ENCODE measurements around the gene ARHGAP24.

DNA sequence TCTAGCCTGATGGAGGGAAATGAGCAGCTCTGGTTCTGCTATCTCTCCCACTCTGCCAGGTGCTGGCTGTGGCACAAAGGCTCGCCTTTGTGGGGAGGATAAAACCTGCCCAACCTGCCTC is 36.3 kb downstream of the COQ2 start:
- PRO-cap, result no peak

GRCh38 chr4:83536677-83536838 is 650 bp downstream of the GPAT3 start:
- PRO-cap, result no peak

GRCh38 chr4:84495099-84495927 is 3.8 kb downstream of the NKX6-1 start:
- PRO-cap, result no peak

GRCh38 chr4:84501516-84502430 is 2.7 kb upstream of the NKX6-1 start:
- PRO-cap, result no peak

DNA sequence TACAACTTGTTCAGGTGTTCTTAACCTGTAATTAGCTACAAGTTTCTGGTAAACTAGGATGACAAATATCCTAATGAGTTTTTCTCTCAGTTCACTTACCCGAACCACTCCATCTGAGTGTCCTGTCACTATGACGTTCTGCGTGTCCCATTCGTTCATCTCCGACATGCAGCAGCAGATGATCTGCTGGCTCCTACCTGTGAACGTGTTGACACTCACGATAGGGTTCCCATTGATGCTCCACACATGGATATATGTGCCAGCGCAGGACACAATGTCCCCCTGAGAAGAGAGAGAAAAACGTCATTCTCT is 100.9 kb downstream of the CDS1 start:
- PRO-cap, result no peak

- PRO-cap, result no peak
These were observed 170.7 kb downstream of the CDS1 start for GRCh38 chr4:84753628-84754052.

DNA sequence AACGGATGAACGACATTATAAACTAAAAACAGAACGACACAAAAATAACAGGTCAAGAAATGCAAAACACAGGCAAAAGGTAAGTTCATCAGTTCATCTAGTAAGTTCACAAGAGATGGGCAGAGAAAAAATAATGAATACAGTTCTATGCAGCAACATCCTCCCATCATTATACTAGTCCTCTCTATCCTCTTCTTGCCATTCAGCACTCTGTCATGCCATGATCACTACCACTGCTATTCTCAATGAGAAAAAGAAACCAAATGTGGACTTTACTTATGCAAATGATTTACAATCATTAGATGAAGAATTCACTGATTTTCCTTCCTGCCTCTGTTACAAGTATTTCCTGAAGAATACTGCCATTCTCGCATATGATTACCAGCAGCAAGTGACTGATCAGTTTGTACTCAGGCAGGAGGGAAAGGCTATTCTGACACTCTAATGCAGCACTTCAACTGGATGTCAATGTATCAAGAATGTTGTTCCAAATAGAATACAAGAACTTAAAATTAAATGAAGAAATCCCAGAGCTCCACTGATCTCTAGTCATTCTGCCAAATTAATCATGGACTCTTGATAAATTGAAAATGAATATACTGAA is 50.3 kb downstream of the WDFY3 start:
- PRO-cap, result no peak

DNA sequence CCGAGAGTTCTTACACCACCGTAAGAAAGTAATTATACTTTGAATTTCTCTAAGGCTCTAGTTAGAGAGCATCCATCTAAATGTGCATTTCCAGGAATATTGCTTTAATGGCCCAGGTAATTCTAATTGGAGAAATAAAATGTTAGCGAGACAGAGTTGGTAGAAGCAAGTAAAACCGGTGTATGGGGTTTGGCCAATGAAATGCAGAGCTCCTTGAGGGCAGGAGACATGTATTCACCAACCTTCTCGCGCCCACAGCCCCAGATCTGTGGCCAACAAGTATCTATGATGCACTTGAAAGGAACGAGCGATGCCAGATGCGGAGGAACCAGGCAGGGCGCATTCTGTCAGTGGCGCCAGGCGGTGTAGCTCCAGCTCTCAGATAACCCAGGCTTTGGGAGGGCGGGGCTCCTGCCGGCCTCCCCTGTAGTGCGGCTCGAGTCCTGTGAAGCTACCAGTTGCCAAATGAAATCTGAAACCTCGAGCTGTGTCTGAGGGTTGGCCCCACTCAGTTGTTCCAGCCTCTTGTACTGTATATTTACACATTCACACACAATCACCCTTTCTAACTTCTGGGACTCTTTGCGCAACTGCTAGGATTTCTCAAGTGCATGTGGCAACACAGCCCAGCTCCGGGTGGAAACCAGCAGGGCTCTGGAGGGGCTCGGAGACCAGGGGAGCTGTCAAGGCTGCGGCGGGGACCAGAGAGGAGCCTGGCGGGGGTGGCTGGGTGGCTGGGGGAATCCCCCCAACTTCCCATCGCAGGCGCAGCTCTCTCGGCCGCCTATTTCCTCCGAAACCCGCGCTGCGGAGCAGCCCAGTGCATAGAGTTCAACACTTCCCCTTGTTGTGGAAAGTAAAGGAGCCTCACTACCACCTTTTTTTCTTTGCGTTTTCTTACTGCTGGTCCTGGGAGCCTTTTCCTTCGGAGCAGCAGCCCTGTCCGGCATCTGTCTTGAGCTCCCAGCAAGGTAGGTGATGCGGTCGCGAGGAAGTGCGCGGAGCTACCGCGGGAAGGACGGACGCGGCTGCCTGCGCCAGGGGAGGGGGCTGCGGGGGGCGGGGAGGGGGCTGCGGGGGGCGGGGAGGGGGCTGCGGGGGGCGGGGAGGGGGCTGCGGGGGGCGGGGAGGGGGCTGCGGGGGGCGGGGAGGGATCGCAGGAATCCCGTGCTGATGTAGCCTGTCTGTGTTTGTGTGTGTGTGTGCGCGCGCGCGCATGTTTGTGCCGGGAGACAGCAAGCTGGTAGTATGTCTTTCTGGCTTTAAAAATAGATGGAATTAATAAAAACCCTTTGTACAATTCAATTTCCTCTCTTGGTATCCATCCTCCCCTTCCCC is at the start of gene ARHGAP24:
Gene ARHGAP24, plus strand, starts transcription at position 562 of the 1,338 bp plus-strand sequence.
- PRO-cap, result bidirectional peak, plus-strand start at position 815 of the sequence, minus-strand start at position 795 of the sequence

DNA sequence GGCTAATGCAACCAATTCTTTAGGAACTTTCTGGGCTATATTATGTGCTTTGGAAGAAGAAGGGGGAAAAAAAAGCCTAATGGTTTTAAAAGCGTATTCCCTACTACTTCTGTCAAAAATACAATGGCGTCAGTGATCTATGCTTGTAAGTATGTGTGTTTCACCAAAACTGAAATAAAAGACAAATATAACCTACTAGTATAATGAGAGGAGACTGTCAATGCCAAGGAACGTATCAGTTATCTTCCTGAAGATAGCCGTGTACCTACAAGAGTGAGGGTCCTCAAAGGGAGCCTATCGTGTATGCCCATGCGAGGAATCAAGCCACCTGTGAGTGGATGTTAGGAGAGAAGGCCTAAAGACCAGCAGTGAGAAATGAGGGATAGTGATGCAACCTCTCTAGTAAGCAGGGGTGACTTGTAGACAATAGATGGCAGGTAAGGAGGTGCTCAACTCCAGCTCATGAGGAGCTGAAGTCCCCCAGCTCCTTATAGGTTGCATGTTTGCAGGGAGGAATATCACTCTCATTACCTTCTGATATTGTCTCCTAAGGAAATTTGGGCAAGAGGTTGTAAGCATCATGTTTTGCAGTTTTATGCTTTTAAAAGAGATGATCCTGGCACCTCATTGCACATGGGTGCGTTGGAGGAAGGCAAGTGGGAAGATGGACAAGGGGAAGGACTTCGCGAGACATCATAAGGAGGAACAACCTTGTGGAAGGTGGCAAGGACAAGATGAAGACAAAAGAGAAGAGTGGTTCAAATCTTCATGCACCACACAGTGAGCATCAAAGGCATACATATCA is 283.2 kb downstream of the ARHGAP24 start:
- PRO-cap, result no peak

GRCh38 chr4:85929904-85930348 is 429.9 kb downstream of the MAPK10 start:
- PRO-cap, result bidirectional peak, plus-strand start at chr4:85930060, minus-strand start at chr4:85930041

GRCh38 chr4:85932273-85932742 is 427.5 kb downstream of the MAPK10 start:
- PRO-cap, result no peak

DNA sequence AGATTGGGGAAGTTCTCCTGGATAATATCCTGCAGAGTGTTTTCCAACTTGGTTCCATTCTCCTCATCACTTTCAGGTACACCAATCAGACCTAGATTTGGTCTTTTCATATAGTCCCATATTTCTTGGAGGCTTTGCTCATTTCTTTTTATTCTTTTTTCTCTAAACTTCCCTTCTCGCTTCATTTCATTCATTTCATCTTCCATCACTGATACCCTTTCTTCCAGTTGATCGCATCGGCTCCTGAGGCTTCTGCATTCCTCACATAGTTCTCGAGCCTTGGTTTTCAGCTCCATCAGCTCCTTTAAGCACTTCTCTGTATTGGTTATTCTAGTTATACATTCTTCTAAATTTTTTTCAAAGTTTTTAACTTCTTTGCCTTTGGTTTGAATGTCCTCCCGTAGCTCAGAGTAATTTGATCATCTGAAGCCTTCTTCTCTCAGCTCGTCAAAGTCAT is 284.9 kb downstream of the MAPK10 start:
- PRO-cap, result no peak

- PRO-cap, result no peak
These were observed 1.4 kb downstream of the PTPN13 start for GRCh38 chr4:86595495-86595908.

- PRO-cap, result no peak
These were observed 86.5 kb downstream of the SLC10A6 start for GRCh38 chr4:86762557-86763113.

DNA sequence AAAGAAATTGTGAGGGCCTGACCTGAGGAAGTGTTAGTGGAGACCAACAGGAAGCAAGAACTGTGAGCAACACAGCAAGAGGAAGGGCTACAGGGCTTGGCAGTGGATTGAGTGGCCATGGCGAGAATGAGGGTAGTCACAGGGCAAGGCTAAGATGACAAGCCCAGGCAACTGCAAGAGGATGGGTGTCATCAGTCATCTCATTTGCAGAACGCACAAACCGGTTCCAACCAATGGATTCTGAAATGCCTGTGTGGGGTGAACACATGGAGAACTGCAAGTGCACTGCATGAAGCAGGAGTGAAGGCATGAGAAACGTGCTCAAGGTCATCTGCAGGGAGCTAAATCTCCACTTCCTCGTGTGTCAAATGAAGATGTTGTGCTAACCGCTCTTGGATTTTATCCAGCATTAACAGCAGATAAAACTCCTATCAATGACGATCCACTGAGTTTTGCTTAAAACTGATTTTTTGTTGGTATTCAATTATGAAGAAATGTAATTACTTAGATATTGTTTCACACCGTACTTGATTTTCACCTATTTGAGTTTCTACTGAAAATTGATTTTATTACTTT is 3.4 kb downstream of the SLC10A6 start:
- PRO-cap, result no peak

DNA sequence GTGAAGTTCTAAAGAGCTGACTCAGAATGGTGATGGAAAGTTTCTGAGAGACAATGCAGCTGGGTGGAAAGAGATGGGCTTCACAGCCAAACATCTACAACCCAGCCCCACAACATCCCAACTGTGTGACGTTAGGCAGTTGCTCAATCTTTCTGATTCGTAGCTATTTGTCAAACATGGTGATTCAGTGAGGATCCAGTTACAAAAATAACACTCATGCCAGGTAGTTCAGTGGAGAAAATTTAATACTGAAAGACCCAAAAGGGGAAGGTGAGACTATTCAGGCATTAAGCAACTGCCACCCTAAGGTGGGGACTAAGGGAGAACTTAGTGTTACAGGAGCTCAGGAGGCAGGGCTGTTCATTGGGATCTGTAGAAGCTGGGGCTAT is 6.9 kb upstream of the AFF1 start:
- PRO-cap, result no peak

- PRO-cap, result bidirectional peak, plus-strand start at chr4:86936358, minus-strand start at chr4:86936176; unidirectional peak, minus-strand start at chr4:86936513
These were observed 1.3 kb downstream of the AFF1 start for GRCh38 chr4:86936046-86936551.

GRCh38 chr4:86968233-86968856 is 33.5 kb downstream of the AFF1 start:
- PRO-cap, result no peak

DNA sequence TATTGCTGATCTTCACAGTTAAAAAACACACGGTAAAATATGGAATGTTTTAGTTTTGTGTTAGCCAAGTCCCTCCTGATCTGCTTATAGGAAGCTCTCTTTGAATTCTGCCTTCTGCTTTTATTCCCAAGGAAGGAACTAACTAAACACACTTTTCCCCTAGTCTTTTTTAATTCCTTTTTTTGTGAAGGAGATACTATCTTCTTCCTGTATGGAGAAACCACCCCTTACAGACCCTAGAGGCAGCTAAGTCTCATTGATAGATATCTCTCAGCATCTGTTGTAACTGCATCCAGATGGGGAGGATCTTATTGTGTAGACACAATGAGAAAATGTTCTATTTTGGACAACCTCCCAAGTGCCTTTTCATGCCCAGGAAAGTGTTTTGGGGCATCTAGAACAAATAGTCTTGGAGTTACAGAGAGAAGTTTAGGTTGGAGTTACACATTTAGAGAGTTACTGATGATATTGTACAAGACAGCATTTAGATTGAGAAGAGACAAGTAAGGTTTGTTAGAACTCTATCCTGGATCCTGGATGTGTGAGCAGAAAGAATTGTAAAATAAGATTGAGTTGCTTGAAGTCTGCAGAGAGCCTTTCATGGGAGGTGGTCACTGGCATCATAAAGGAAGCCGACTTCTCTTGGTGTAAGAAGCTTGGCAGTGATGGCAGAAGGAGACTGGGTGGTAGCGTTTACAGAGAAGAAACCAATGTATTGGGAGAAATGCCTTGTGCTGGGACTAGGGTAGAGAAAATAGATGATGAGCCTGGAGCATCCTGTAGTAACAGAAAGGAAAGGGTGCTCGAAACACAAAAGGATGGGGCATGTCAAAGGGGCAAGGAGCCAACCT is 64.6 kb downstream of the AFF1 start:
- PRO-cap, result no peak

DNA sequence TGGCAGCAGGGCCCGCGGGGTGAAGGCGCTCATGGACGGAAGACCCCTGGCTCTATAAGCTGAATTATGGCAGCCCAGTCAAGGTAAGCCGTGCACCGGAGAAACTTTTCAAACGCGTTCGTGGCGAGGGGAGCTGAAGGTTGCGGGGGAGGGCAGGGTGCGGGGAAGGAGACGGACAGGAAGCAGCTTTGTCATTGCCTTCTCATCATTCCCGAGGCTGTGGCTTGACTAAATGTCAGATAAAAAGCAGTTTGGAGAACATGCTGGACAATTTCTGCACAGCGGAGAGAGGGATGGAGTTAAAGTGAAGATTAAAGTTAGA is 72.5 kb downstream of the AFF1 start:
- PRO-cap, result bidirectional peak, plus-strand start at position 208 of the sequence, minus-strand start at position 219 of the sequence

Data from jejunum (tissue), 1 donor.